Mesenchymal stem cell of adipose (primary cell): ENCODE measurements around the gene BCAS1.

DNA sequence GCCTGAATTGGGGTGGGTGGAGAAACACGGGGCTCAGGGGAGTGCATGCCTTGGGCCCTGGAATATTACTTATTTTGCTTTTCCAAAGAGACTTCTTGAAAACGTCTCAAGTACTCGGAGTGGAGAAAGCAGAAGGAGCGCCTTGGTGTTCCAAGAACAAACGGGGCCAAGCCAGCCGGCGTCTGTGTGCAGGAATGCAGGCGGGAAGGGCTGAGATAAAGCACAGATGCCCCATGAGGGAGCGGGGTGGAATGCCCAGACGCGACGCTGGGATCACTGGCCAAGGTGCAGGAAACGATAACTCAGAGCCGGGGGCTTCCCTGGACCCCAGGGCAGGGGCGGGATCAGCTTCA lies 114.2 kb downstream of the NFATC2 start:
- CAGE, long polyA plus RNA, result no peak

DNA sequence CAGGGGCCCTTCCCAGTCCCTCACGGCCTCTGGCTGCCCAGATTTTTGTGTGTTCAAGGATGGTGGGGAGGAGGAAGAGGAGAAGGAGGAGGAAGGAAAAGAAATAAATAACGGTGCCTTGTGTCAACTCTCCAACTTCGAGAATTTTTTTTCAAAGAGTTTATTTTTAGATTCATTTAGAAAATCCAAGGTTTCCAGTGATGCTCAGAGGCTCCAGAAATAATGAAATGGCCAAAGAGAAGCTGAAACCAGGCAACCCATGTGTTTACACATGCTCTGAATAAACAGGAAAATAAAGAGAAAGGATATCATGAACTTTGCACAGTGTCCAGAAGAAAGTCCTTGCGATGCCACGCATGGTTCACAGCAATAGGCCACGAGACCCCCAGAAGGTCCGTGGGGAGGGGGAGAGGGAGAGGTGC lies 20.8 kb upstream of the NFATC2 start:
- CAGE, long polyA plus RNA, result no peak

GRCh38 chr20:51583500-51584000 lies 41.0 kb upstream of the NFATC2 start:
- CAGE, long polyA plus RNA, result no peak

GRCh38 chr20:51695503-51696726 lies 72.3 kb downstream of the ATP9A start:
- CAGE, long polyA plus RNA, result no peak

- CAGE, long polyA plus RNA, result no peak
Observed at GRCh38 chr20:51747226-51747666, 20.9 kb downstream of the ATP9A start.

GRCh38 chr20:52945220-52945831 lies 26.8 kb upstream of the TSHZ2 start:
- CAGE, long polyA plus RNA, result no peak

DNA sequence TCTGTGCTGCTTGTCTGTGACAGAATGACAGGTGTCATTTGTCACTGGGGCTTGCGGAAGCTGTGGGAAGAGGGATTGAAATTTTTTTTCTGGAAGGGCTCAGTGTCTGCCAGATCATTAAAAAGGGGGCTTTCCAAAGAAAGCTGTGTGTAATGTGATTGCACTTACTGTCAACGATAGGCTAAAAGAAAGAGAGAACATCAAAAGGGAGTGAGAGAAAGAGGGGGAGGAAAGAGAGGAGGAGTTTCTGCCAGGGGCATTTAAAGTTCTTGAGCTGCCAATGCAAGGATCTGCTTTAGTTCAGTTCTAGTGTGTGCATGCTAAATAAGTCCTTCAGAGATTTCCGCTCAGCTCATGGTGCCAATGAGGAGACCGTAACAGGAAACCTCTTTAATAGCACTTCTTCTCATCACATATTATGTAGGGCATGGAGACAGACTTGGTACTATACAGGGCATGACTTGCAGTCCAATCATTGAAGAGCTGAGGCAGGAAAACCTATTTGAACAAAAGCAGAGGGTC lies 177.1 kb downstream of the TSHZ2 start:
- CAGE, long polyA plus RNA, result no peak

- CAGE, long polyA plus RNA, result no peak
Observed at GRCh38 chr20:53331556-53331881, 262.1 kb downstream of the ZNF217 start.

DNA sequence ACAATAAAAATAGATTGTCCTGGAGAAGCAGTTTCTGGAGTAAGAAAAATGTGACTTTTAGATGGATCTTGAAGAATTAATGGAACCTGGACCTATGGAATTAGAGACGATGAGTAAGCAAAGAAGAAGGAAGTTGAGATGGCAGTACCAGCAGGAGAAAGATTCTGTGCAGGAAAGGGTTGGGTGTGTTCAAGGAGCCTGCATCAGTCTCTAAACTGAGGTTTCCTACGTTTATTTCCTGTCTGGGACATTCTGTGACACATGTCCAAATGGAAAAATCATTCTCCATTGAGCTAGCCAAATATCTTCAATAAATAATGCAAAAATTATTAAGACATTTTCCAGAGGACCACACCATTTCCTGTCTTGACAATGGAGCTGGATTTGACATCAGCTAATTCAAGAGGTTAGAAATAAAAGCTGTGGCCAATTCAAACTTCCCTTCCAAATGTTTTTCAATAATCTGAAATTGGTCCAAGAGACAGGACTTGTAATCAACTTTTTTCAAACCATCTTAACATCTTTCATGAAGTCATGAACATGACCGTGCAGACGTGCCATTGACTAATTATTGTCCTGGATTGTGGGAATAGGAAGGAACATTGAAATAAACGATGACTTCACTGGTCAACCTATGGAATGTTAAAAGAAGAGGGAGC lies 198.3 kb downstream of the ZNF217 start:
- CAGE, long polyA plus RNA, result no peak

DNA sequence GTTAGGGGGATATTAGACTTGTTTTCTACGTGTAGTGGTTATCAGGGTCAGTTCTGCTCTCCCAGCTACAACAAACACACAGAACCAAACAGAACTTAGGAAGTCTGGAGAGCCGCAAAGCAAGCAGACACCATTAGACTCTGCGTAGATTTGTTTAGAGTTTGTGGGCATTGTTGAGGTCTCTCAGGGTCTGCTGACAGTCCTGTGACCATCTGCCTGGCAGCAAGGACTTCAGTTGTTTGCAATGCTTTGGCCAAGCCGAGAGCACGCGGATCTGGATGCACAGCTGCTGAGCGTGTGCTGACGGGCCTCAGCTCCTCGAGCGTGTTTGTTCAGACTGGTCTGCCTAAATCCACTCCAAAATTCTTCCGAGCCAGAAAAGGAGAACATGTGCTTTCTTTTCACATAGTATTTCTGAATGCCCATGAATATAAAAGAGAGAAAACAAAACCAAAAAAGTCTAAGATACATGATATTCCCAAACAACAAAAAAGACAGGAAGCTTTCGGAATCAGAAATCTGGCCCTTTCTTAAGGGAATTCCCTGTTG lies 159.0 kb downstream of the ZNF217 start:
- CAGE, long polyA plus RNA, result no peak

DNA sequence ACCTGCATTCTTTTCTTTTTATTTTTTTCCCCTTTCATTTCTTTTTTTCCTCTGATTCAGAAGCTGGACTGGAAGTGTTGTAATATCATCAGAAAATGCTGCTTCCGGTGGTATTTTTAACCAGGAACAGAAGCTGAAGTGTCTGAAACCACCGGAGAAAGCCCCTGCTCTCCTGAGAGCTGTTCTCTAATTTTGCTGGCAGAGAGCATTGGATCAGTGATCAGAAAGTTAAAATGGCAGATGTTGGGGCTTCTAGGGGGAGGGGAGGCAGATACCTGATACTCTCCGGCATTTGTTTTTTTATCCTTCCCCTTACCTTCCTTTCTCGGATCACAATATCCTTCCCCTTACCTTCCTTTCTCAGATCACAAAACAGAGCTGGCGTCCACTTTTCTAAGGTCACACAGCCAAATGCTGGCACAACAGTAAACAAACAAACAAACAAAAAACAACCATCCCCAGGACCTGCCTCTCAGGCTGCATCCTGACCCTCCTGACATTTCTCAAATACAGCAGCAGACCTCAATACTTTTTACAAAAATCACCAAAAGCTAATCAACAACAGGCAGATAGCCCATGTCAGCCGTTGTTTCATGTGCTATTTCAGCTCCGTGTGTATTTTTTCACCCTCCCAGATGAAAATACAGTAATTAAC lies 143.3 kb upstream of the ZNF217 start:
- CAGE, long polyA plus RNA, result no peak

- CAGE, long polyA plus RNA, result no peak
Observed at GRCh38 chr20:53753175-53754267, 159.9 kb upstream of the ZNF217 start.

- CAGE, long polyA plus RNA, result no peak
Observed at GRCh38 chr20:53847006-53847500, 223.3 kb downstream of the BCAS1 start.

DNA sequence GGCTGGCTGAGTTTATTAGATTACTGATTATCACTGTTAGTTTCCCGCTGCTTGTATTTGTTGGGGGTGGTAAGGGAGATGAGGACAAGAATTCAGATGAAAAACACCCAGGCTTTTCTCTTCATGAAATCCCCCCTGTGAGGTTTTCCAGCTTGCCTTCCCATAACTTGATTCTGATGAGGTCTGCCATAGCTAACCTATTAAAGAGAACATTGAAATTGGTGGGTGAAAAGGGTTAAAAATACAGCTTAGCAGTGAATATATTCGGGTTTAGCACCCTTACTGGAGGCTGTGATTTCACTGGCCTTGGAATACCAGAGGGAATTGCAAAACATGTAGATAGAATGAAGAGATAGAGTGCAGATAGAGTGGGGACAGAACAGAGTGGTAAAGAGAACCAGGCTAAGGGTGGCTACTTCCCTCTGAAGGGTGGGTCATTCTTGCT lies 203.8 kb downstream of the BCAS1 start:
- CAGE, long polyA plus RNA, result no peak

DNA sequence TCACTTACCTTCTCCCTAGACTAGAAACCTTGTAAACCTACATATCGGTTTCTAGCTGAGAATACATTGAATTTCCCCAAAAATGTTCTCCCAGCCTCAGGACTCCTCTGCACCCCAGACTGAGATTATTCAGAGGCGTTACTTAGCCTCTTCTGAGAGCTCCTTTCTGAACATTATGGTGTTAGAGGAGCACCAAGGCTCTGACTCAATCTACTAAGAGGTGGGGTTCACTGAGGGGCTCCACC lies 185.7 kb downstream of the BCAS1 start:
- CAGE, long polyA plus RNA, result no peak

- CAGE, long polyA plus RNA, result no peak
Observed at GRCh38 chr20:54070181-54070991, at the start of gene BCAS1. TSS of gene BCAS1 (minus strand) at chr20:54070594.

DNA sequence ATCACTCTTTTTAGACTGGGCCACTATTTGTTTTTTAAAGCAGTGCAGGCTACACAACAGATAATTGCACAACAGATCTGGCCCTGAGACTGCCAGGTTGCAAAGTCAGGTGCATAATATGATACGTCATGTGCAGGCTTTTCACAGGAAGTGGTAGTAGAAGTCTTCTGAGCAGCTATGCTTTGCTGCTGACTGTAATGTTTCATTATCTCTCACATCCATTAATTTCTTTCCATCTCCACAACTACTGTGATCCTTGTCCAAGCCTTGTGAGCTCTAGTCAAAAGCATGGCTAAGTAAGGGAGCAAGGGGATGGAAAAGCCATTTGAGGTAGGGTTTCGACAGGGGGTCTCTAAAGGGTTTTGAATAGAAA lies 13.6 kb downstream of the PFDN4 start:
- CAGE, long polyA plus RNA, result no peak

GRCh38 chr20:54859670-54859960 lies 384.2 kb downstream of the DOK5 start:
- CAGE, long polyA plus RNA, result no peak

- CAGE, long polyA plus RNA, result no peak
Observed at GRCh38 chr20:55947991-55948376, 57.3 kb downstream of the CBLN4 start.

GRCh38 chr20:56391118-56391466 lies 923 bp downstream of the AURKA start:
- CAGE, long polyA plus RNA, result no peak